Neuron (in vitro differentiated cells): ENCODE measurements around a stretch of chr10.

GRCh38 chr10:43759617-43760113 is 111.0 kb upstream of the ZNF32 start:
- PRO-cap: no peak

GRCh38 chr10:43801747-43802136 is 153.1 kb upstream of the ZNF32 start:
- PRO-cap: no peak

GRCh38 chr10:44253855-44254066 is 131.1 kb downstream of the CXCL12 start:
- PRO-cap: no peak

DNA sequence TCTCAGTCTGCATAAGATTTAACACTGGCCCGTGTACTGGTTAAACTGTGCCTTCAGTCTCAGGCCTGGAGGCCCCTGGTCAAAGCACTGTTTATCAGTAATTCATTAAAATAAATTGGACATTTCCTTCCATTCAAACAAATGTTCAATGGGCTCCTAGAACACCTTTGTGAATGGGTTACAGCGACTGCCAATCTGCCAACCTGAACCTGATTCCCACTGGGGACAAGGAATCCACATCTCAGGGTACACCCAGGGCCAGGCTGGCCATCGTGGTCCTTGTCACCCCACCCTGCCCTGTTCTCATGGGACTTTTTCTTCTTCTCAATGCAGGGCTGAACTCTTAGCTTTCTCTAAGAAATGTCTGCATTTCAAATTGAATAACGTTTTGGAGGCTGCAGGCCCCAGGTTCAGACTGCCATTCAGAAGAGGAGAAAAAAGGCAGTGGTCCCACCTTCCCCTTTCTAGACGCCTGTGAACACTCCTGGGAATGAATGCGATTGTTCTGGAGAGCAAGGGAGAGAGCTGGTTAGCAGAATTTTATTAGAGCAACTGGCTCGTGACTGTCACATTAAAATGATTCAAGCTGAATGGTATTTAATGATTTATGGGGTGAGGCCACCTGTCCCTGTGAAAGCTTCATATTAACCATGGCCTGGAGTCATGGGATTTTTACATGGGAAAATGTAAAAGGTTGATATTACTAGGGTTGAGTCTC is 8.7 kb downstream of the CXCL12 start:
- PRO-cap: no peak

- PRO-cap: no peak
Observed at GRCh38 chr10:44385543-44386038, 694 bp upstream of the CXCL12 start.

DNA sequence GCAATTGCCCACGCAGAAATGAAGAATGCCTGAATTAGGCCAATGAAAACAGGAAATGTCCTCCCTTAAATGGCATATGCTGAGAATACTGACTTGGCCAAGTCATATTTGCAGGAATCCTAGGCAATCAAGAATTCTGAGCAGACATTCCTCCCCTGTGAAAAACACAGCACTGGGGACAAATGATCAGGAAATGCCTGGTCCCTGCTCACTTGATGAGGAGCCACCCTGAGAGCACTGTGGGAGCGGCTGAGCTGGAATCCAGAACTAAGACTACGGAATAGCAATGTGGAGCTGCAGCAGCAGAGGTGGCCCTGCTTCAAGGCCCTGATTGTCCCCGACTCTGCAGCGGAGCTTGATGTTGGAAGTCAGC is 184.7 kb upstream of the CXCL12 start:
- PRO-cap: no peak

GRCh38 chr10:44857582-44857991 is 53.5 kb upstream of the TMEM72 start:
- PRO-cap: no peak

DNA sequence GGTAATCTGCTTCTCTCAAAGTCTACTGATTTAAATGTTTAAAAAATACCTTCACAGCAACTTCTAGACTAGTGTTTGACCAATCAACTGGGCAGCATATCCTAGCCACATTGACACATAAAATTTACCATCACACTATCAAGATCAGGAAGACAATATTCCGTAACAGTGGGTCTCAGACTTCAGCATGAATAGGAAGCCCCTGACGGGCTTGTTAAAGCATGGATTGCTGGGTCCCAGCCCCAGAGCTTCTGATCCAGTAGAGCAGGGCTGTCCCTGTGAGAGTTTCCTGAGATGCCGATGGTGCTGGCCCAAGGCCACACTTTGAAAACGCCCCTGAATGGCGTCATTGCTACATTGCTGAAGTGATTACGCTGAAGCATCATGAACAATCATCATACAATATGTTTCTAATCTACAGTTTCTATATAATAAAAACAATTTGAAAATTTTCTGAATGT is 38.1 kb upstream of the TMEM72 start:
- PRO-cap: no peak

DNA sequence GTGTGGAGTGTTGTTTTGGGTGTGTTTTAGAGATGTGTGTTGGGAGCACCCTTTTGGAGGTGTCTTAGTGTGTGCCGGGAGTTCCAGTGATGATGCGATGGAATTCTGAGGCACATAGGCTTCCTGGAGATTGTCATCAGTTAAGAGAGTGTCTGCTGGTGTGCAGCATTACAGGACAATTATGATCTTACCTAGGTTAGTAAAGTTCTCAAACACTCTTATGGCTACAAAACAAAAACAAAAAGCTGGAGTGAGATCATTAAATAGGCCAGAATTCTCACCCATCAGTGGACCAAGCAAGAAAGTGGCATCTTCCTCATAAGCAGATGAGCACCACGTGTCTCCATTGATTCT is 22.6 kb upstream of the RASSF4 start:
- PRO-cap: no peak

DNA sequence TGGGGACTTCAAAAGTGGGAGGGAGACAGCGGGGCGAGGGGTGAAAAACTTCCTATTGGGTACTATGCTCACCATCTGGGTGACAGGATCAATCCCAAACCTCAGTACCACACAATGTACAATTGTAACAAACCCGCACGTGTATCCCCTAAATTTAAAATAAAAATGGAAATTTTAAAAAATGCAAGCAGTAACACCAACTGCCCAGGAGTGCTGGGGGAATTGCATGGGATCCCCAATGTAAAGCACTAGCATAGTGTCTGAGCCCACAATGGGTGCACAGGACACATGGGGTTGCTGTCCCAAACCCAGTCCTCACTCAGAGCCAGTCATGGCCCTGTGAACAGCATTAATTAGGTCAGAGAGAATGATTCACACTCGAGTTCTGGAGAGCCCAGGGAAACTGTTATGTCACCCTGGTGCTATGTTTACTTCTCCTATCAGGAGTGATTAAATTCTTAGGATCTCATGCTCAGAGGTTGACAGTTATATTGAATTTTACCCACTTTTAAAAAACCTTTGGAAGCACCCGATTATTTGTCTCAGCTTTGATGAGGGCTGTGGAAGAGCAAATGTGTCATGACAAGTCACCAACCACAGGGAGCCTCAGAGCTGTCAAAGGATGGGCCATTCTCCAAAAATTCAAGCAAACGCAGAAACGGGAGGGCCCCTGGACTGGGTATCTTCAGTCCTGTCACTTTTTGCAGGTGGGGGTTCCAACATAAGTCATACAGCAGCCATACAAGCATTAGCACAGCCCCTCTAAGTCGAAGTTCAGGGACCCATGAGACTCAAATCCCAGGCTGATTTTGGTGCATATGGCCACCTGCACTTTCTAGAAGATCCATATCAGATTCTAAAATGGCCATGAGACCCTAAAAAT is 1.3 kb upstream of the RASSF4 start:
- PRO-cap: no peak

DNA sequence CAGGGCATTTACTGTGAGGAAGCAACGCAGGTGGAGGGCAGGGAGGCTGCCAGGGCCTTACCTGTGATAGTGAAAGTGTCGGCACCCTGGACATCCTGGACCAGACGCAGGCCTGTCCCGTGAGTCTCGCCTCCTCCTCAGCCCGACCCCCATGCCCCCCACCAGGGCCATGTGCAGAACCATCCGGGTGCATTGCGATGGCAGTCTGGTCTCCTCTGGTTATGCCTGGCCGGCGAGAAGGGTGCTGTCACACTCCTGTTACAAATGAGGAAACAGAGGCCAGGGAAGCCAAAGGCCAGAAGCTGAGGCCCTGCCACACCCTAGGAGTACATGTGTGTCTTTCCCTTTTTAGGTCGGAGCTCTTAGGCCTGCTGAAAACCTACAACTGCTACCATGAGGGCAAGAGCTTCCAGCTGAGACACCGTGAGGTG is 7.2 kb downstream of the DEPP1 start:
- PRO-cap: no peak

- PRO-cap: no peak
Observed at GRCh38 chr10:44971852-44973059, 6.4 kb downstream of the DEPP1 start.

DNA sequence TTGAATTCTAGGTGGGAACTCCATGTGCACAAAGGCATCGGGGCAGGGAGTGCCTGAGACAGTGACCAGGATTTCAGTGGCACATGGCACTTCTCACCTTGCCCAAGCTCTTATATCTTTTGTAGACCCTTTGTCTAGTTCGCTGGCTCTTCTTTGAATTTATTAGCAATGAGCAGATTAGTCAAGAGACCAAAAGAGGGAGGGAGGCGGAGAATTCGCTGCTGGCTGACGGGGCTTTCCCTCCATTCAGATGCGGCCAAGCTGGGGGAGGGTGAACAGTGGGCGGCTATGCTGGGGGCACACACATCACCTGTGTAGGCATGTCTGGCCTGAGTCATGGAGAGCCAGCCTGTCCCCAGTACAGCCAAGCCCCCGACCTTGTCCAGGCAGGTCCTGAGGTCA is 1.6 kb upstream of the DEPP1 start:
- PRO-cap: no peak

- PRO-cap: no peak
Observed at GRCh38 chr10:44982552-44983027, 4.0 kb upstream of the DEPP1 start.

- PRO-cap: unidirectional peak, plus-strand start at chr10:45330378
Observed at GRCh38 chr10:45330273-45330489, 14.8 kb upstream of the OR13A1 start.

DNA sequence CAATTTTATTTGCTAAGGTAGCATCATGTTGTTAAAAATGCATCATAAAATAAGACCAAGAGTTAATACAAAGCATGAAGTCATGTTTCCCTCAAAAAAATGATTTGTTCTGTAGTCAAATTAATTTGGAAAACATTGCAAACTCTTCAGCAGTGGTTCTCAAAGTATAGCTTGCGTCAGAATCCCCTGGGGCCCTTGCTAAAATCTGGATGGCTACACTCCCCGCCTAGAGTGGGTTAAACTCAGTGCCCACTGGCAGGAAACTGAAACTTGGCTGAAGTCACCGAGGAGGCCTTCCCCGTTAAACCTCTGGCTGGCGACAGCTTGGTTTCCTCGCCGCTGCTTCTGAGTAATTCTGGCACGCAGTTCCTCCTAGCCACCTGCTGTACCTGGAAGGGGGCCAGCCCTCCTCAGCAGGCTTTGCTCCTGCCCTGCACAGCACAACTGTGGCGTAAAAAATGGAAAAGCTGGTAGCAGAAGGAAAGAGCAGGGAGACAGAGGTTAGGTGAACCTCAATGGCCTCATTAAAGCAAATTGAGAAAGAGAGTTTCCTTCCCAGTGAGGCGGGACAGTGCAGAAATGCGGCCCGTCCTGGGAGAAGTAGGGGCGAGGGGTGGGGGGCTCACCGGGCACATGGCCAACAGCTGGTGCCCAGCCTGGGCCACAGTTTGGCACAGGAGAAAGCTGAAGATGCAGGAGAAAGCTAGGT is 46.5 kb downstream of the ALOX5 start:
- PRO-cap: no peak

- PRO-cap: no peak
Observed at GRCh38 chr10:45433947-45434574, 60.0 kb downstream of the ALOX5 start.

- PRO-cap: no peak
Observed at GRCh38 chr10:45445302-45445974, 71.4 kb downstream of the ALOX5 start.

- PRO-cap: no peak
Observed at GRCh38 chr10:45557497-45558094, 22.4 kb upstream of the MARCHF8 start.

DNA sequence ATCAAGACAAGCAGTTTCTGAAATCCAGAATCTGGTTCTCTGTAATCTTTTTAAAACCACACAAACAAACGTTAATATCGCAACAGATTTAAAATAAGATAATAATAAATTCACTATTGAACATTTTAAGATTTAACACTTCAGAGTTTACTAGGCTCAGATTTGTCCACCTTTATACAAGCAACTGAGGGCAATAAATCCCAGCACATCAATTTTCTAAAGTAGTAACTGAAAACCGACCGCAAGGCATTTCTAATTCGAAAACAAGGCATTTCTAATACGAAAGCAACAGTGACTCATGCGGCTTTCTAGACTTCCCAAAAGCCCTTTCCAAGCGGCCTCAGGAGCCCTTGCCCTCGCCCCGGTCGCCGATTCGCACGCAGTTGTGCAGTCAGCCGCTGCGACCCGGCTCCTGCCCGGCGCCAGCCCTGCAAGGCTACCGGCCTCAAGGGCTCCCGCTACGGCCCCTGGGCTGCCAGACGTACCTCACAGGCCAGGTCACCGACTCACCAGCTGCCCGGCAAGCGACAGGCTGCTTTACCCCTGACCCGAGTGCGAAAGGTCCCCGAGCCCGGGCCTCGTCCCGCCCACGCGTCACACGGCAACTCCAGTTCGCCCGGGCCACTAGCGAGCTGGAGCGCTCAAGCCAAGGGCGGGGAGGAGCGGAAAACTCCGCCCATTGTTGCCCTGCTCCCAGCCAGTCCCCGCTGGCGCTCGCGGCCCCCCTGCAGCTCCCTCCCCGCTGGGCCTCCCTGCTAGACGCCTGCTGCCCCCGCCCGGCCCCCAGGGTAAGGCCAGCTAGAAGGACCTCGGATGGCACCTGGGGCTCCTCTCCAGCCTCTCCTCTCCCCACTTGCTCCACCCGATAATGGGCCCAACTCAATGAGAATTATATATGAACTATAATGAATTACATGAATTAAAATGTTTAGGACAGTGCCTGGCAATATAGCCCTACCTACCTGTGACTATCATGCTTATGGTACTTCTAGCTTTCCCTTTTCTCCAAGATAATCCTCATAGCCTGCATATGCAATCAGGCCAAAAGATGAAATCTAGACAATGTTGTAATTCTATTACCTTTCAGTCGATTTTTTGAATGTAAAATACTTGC is 7.2 kb downstream of the NCOA4 start:
- PRO-cap: bidirectional peak, plus-strand start at position 346 of the sequence, minus-strand start at position 534 of the sequence